Tongue (tissue), 2 donors: ENCODE measurements around the genes UBL4B and KCNC4.

GRCh38 chr1:109150986-109151616 lies 37.2 kb downstream of the ELAPOR1 start:
- RAMPAGE, long total RNA: no peak

- RAMPAGE, long total RNA: no peak
These were observed 16.5 kb upstream of the SARS1 start for GRCh38 chr1:109197132-109197783.

DNA sequence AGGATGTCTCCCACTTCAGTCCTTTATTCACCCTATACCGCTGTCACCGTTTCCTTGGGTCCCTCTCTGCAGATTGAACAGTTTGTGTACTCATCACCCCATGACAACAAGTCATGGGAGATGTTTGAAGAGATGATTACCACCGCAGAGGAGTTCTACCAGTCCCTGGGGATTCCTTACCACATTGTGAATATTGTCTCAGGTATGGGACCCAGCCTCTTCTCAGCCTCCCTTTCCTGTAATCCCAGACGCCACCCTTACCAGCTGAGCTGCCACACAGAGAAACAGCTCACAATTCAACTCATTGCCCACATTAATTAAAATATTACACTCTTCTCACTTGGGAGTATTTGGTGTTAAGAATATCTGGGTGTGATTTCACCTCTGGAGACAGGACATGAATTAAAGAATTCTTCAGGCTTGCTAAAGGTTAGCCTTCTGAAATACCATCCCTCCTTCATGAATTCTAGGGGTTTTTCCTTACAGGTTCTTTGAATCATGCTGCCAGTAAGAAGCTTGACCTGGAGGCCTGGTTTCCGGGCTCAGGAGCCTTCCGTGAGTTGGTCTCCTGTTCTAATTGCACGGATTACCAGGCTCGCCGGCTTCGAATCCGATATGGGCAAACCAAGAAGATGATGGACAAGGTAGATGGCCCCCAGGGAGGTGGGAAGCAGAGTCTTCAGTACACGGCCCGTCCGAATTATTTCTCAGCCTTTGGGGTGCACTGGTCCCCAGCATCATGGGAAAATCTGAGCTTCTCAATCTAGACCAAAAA lies 13.2 kb upstream of the CELSR2 start:
- RAMPAGE, long total RNA: no peak

GRCh38 chr1:109253349-109254164 lies 4.2 kb downstream of the CELSR2 start:
- RAMPAGE, long total RNA: no peak

- RAMPAGE, long total RNA: no peak
These were observed 1.1 kb downstream of the PSRC1 start for GRCh38 chr1:109281645-109282445.

GRCh38 chr1:109314246-109315007 lies 7.6 kb upstream of the MYBPHL start:
- RAMPAGE, long total RNA: no peak

- RAMPAGE, long total RNA: no peak
These were observed 9.8 kb upstream of the MYBPHL start for GRCh38 chr1:109316580-109317095.

- RAMPAGE, long total RNA: no peak
These were observed 26.9 kb downstream of the SORT1 start for GRCh38 chr1:109370660-109371377.

DNA sequence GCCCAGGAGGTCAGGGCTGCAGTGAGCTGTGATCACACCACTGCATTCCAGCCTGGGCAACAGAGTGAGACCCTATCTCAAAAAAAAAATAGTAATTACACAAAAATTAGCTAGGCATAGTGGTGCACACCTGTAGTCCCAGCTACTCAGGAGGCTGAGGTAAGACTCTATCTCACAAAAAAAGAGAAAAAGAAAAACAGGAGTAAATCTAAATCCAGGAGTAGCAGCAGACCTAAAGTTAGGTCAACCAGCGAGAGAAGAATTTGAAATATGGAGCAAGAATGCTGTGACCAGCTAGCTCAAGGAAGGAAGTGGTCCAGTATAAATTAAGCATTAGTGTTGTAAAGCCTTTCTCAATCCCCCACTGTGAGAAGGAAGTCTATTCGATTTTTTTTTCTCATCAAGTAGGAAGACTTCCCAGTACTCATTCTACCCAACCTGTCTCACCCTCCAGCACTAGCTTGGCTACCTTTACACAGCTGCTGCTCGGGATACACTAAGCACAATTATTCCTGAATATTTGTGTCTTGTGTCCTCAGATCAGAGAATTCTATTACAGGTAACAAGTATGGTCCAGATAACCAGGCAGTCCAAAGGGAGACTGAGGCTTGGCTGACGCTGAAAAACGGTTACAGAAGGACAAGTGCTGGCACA lies 1.6 kb downstream of the SORT1 start:
- RAMPAGE, long total RNA: no peak

GRCh38 chr1:109503895-109504289 lies 5.6 kb downstream of the AMIGO1 start:
- RAMPAGE, long total RNA: no peak

DNA sequence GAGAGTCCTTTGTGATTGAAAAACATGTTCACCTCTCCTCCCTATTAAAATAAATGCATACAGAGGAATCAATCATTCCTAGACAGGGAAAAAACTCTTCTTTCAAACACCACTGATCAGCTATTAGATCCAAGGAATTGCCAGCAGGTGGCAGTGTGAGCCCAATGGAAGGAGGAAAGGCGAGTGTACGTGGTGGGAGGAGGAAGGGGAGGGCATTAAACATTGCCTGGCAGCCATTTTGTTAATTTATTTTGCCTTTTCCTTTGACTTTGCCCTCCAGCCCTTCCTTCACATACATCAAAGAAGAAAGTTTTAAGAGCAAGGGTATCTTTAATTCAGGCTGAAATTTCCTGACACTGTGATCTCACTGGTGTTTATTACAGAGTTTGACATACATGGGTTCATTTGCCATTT lies 2.1 kb upstream of the GNAI3 start:
- RAMPAGE, long total RNA: no peak

DNA sequence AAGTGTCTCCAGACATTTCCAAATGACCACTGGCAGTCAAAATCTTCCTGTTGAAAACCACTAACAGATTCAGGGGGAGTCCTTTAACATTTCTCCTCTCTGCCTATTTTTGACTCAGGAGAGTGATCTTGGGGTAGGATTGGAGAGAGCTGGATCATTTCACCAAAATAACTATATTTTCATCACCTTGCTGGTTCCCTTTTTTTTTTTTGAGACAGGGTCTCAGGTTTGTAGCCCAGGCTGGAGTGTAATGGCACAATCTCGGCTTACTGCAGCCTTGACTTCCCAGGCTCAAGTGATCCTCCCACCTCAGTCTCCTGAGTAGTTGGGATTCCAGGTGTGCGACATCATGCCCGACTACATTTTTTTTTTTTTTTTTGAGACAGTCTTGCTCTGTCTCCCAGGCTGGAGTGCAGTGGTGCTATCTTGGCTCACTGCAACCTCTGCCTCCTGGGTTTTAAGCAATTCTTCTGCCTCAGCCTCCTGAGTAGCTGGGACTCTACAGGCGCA lies 8.5 kb downstream of the GNAT2 start:
- RAMPAGE, long total RNA: no peak

DNA sequence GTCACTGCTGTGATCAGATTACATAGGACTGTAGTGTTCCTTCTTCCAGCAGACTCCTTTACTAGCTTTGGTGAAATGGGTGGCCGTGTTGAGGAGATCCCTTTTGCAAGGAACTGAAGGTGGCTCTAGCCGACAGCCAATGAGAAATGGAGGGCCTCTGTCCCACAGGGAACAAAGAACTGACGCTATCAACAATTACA lies 7.5 kb downstream of the GSTM3 start:
- RAMPAGE, long total RNA: no peak

- RAMPAGE, long total RNA: no peak
These were observed 11.8 kb upstream of the CSF1 start for GRCh38 chr1:109898850-109899169.

DNA sequence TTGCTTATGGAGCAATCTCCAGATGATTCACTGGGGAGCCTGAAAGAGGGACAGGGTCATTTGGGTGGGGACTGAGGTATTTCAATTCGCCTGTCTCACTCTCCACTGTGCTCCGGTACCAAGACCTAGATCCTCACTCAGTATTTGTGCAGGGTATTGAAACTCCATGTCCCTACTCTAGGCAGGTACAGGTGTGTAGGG lies 10.1 kb upstream of the CSF1 start:
- RAMPAGE, long total RNA: no peak

GRCh38 chr1:109977702-109978060 lies 6.9 kb upstream of the AHCYL1 start:
- RAMPAGE, long total RNA: no peak

DNA sequence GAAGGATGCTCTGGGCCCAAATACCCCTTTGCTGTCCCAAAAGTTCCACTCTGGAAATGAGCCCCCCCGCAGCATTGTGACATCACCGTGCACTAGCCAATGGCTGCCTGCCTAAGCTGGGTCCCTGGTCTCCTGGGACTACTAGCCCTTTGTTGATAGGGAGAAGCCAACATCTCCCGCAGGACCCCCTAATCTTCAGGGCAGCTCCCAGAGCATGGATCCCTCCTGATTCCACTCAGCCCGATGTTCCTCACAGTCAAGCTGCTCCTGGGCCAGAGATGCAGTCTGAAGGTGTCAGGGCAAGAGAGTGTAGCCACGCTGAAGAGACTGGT lies at the start of gene UBL4B:
TSS of gene UBL4B (plus strand) at position 152 of the 332 bp plus-strand sequence.
- RAMPAGE, long total RNA: no peak

DNA sequence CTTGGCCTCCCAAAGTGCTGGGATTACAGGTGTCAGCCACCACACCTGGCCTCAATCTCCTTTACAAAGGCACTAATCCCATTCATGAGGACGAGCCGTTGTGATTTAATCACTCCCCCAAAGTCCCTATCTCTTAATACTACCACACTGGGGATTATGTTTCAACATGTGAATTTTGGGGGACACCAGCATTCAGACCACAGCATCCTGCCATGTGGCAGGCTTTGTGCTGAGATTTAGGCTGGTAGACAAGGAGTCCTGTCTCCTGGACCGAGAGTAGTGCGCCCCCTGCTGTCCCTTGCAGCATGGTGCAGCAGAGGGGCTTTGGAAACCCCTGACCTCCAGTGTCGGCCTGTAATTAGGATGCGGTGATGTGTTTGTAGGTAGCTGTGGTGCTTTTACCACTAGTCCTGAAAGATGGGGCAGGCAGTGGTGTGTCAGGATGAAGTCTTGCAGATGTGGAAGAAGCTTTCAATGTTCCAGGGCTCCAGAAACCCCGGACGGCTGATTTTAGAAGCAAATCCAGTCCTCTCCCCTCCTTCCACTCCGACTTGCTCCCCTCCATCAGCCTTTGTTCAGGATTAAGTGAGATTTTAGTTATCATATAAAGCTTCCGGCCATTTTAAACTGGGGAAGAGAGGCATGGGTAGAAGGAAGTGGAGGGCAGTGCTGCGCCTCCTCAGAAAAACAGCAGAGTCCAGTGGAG lies 4.2 kb downstream of the UBL4B start:
- RAMPAGE, long total RNA: no peak

DNA sequence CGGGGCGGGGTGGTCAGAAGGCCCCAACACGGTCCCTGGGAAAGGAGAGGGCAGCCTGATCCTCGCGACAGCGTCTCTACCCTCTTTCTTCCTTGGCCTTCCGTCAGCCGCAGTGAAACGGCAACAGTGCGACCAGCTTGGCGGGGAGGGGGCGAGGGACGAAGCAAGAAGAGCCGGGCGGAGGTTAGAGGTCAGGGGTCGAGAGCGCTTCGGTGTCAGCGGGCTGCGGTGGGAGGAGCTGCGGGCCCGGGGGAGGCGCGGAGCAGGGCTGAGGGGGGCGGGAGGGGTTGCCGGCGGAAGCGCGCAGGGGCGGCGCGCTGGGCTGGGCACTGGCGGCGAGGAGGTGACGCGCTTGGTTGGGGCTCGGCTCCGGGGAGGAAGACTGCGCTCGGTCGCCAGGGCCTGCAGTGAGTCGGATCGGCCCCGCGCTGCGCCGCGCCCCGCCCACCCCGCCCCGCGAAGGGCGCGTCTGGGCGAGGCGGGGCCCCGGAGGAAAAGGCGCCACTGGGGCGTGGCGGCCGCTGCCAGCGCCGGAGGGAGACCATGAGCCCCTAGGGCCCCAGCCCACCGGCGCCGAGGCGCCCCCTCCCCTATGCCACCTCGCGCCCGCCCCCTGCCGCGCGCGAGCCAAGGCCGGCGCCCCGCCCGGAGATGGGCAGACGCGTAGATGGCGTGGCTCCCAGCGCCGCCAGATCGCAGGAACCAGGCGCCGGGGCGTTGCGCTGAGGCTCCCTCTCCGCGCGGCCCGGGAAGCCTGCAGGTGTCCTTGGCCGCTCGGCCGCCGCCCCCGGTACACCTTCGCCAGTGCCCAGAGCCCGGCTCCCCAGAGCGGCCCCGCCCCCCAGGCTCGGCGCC lies at the start of gene KCNC4:
TSS of gene KCNC4 (plus strand) at position 504 of the 855 bp plus-strand sequence.
- RAMPAGE, long total RNA: no peak

DNA sequence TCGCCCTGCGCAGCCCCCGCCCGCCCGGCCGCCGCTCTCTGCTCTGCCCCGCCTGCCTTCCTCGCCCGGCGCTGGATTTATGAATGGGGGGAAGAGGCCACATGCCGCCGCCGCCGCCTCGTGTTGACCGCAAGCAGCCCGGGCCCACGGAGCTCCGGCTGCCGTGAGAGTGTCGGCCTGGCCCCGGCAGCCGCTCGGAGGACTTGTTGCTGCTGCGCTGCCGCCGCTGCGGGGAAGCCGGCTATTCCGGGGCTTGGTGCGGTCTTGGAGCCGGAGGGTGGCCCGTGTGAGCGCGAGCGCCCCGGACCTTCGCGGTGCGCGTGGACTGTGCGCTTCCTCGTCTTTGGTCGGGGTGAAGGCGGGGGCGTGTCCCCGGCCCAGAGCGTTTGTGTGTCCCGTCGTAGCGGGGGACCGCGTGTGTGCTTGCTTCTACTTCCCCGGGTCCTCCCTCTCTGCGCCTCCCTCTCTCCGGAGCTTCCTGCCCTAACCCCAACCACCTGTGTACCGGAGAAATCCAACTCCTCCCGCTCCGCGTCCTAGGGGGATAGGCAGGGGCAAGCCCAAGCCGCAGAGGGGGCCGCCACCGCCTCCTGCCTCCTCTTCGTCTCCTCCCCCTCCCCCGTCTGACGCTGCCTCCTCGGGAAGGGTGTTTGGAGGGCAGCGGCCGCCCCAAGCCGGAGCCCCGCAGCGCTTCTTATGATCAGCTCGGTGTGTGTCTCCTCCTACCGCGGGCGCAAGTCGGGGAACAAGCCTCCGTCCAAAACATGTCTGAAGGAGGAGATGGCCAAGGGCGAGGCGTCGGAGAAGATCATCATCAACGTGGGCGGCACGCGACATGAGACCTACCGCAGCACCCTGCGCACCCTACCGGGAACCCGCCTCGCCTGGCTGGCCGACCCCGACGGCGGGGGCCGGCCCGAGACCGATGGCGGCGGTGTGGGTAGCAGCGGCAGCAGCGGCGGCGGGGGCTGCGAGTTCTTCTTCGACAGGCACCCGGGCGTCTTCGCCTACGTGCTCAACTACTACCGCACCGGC lies 1.0 kb downstream of the KCNC4 start:
- RAMPAGE, long total RNA: no peak